Brain (tissue), 1 donor: Measurements from ENCODE around the gene KIF21B.

DNA sequence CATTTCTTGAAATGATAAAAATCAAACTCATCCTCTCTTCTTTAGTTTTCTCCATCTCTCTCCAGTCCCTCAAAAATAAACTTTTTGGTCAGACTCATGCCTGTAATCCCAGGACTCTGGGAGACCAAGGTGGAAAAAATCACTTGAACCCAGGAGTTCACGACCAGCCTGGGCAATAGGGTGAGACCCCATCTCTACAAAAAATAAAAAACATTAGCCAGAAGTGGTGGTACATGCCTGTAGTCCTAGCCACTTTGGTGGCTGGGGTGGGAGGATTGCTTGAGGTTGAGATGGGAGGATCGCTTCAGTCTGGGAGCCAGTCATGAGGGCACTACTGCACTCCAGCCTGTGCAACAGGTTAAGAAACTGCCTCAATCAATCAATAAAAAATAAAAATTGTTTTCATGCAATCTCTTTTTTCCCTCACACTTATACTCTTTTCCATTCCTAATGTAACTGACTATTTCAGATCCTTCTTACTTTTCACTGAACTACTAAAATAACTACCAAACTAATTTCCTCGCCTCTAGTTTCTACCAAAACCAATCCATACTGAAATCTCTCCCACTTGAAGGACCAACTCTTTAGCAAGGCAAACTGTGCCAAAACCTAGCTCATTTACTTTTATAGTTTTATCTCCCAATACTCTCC, 71.3 kb downstream of the DENND1B start:
- RRBS: no CpG with 5 or more reads among the region's 3 CpGs

DNA sequence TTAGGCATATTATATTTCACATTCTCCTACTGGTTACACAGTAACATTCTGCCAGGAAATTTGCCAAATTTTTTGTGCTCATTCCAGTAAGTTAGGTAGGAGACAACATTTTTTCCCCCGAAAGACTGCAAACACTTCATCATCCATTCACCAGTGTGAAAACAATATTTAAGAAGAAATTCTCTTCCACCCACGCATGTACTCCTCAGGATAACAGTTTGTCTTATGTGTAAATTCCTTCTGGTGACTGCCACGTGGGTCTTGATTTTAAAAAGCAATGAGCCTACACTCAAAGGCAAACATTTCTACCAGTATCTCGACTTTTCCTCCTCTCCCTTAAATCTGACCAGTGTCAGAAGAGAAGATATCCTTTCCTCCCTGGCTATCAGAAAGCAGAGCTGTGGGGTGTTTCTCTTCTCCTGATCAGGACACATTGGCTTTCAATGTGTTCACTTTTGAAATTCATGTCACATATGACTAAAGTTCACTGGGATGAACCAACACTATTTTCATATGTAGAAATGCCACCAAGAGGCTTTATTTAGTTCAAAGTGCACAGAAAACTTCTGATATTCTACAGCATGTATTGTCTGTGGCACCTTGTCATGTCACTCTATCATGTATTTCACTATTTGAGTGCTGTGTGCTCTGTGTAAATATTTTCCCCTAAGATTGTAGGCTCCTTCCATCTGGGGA, 38.5 kb downstream of the LHX9 start:
- RRBS: no CpG with 5 or more reads among the region's 4 CpGs

- RRBS: no CpG with 5 or more reads among the region's 12 CpGs
Observed at GRCh38 chr1:198157921-198158622, 1.3 kb downstream of the NEK7 start.

DNA sequence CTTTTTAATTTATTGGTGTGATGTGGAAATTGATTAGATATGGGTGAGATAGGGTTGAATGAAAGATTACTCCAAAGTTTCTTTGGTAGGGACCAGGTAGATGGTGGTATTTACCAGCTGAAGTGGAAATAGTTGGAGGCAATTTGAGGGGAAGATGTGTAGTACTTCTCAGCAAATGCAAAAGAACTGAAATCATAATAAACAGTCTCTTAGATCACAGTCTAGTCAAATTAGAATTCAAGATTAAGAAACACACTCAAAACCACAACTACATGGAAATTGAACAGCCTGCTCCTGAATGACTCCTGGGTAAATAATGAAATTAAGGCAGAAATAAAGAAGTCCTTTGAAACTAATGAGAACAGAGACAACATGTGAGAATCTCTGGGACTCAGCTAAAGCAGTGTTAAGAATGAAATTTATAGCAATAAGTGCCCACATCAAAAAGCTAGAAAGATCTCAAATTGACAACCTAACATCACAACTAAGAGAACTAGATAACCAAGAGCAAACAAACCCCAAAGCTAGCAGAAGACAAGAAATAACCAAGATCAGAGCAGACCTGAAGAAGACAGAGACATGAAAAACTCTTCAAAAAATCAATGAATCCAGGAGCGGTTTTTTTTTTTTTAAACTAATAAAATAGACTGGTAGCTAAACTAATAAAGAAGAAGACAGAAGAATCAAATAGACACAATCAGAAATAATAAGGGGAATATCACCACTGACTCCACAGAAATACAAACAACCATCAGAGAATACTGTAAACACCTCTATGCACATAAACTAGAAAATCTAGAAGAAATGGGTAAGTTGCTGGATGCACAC, 35.8 kb downstream of the NEK7 start:
- RRBS: no CpG with 5 or more reads among the region's 1 CpG

DNA sequence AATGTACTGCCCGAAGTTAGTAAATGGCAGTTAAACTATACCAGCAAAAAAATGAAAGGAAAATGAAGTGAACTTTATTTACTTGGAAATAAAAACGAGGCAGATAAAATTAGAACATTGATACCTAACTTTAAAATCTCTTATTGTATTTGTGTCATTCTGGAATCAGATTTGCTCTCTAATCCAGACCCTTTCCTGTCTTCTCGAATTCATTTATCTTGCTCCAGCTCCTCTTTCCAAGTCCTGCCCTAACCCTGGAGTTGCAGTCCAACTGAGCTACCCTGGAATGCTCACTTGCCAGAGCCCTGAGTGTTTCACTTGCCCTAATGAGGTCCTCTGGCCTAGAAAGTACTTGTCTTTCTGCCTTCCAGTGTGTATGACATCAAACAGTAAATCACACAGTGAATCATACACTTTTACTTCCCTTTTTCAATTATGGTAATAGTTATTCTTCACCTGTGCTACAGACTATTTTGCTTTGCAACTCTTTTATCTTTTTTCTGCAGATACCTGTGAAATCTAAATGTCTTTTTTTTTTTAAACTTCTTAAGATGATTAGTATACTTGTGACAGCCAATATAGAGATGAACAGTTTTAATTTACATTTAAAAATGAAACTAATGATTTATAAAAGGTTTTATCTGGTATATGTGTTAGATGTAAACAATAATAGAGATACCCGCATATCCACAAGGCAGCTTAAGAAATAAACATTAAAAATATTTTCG, 96.9 kb downstream of the NEK7 start:
- RRBS: no CpG with 5 or more reads among the region's 5 CpGs

DNA sequence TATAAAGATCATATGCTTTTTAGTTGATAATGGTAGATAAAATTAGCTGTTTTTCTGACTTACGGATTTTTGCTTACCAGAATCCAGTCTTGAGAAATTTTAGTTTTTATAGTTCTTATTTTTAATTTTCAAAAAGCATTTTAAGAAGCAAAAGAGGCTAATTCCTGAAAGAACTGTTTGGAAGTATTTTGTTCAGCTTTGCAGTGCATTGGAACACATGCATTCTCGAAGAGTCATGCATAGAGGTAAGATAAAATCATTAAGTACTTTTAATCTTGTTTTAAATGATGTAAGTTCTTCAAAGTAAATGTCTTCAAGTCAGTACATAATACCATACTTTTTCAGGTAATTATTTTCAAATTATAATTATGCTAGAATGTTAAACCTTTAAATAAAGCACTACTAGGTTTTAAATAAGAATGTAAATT, 121.0 kb downstream of the NEK7 start:
- RRBS: no CpG with 5 or more reads among the region's 2 CpGs

GRCh38 chr1:198648219-198648482, 9.3 kb downstream of the PTPRC start:
- RRBS: no CpG with 5 or more reads among the region's 2 CpGs

GRCh38 chr1:198656241-198656914, 17.5 kb downstream of the PTPRC start:
- RRBS: no CpG with 5 or more reads among the region's 4 CpGs

- RRBS: no CpG with 5 or more reads among the region's 3 CpGs
Observed at GRCh38 chr1:198658431-198658848, 19.6 kb downstream of the PTPRC start.

- RRBS: no CpG with 5 or more reads among the region's 3 CpGs
Observed at GRCh38 chr1:198729621-198730001, 90.8 kb downstream of the PTPRC start.

DNA sequence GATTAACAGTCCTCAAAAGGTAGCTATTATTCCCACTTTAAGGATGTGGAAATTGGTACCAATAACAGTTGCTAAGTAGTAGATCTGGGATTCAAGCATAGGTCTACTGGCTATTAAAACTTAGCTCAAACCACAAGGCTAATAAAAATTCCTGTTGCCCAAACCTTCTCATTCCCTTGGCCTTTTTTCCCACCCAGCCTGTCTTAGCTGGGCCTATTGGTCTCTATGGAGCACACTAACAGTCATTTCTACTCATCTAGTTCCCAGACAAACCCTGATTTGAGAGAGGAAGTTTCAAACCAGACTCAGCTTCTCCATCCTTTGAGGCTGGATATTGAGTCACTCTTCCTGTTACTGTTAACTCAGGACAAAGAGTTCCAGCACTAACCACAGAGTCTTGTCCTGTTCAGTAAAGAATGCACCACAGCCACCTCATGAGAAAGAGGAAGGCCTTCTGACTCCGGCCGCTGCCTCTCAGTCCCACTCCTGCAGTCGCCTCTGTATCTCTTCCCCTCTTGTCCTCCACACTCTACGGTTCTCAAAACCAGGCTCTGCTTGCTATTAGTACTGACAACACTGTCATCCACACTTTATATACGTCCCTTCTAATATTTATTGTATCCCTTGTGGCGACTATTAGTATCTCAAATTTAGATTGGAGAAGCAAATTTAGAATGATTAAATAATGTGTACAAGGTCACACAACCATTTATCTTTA, 137.8 kb downstream of the PTPRC start:
- RRBS: no CpG with 5 or more reads among the region's 6 CpGs

DNA sequence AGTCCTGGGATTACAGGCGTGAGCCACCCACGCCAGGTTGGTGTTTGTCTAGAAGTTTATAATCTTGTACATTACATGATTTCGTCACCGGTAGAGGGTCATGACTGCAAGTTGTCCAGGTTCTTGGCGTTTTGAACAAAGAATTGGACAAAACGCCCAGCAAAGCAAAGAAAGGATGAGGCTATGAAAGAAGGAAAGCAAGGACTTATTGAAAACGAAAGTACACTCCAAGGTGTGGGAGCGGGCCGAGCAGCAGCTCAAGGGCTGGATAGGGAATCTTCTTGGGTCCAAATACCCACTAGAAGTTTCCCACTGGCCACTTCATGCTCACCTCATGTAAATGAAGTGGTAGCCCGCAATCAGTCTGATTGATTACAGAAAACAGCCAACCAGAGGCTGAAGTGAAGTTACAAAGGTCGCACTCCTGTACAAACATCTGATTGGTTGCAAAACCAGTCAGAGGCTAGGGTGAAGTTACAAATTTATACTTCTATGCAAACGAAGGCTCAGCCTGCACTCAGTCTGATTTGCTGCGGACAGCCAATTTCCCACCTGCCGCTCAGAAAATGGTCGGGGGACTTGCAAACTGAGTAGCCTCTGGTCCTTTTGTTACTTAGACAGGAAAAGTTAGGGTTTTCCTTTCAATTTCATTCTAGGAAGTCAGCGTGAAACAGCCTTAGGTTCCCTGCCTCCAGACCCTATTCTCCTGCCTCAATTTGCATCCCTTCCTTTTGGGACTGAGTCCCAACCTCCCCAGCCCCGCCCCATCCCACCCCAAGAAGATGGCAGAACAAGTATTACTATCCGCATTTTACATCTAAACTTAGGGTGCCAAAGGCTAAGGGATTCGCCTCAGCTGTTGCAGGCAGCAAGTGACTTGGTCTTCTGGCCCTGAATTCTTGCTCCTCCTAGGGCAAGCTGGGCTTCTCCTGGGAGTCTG, 161.7 kb upstream of the NR5A2 start:
- RRBS: no CpG with 5 or more reads among the region's 19 CpGs

DNA sequence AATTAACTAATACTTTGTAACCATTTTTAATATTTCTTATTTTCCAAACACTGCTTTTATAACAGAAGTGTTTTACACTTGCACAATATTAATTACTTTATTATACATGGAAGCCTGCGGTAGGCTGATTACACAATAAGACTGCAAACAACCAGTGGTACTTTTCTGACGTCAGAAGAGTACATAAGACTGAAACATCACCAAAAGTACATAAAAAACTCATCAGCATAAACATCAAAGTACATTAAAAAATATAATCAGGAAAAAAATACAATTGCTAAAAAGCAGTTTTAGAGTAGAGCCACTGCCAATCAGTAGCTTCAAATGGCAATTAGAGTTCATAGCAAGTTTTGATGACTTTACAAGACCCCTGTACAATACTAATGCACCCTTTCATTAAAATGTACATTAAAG, 4.5 kb downstream of the ZNF281 start:
- RRBS: no CpG with 5 or more reads among the region's 2 CpGs

GRCh38 chr1:200410482-200410927, 669 bp upstream of the ZNF281 start:
- RRBS: no CpG with 5 or more reads among the region's 8 CpGs

DNA sequence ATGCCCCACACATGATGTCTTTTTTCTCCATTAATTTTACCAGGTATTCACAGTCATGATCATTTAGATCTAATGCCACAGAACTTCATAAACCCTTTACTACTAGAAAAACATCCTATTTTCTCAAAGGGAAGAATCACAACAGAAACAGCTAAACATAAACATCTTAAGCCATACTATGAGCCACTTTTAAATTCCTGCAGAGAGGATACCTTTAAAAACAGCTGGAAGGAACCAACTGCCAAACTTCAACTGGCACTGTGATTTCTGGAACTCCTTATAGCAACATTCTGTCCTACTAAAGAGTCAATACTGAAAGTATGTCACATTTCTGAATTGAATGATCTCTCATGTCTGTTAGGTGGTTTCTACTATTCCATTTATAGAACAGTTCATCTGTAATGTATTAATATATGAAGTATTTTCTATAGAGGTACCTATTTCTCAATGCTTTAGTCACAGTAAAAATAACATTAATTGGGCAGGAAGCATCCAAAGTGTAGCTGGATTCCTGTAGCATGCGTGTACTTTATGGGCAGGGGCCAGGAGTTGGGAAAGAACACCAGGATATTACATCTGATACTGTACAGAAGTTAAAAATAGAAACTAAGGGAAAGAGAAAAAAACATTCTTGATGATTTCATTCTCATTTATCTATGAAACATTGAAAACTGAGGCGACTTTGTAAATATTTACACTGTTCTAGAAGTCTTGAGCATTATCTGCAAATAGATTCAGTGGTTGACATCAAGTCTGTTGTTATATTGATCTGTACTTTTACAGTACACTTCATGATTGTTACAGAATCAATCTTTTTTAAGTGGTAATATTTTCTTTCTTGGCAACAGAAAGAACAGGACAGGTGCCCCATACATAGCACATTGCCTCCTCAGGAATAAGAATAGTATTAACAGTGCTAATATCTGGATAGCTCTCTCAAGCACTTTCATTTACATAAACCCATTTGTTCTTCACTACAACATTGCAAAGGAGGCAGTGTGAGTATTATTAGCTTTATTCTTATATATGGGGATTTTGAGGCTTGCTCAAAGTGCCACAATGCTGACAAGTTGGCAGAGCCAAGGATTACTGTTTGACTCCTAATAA, 6.1 kb upstream of the ZNF281 start:
- RRBS: no CpG with 5 or more reads among the region's 2 CpGs

DNA sequence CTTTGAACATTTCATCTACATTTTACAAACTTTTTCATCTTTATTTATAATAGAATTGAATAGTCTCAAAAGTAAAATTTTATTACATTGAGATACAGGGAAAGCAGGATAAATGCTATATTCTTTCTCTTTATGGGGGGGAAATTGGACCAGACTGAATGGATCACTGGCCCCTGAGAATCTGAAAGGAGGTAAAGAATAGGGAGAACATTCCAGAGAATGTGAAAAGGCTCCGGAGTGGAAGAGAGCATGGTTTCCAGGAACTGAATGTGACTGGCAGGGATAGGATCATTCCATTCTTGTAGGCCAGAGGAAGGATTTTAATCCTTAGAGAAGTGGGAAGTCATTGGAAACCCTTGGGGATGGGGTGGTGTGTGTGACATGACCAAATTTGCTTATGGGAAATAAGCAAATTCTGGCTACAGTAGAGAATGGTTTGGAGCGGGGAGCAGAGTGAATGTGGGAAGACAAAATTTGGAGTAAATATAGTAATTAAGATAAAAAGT, 11.0 kb downstream of the CAMSAP2 start:
- RRBS: no CpG with 5 or more reads among the region's 2 CpGs

DNA sequence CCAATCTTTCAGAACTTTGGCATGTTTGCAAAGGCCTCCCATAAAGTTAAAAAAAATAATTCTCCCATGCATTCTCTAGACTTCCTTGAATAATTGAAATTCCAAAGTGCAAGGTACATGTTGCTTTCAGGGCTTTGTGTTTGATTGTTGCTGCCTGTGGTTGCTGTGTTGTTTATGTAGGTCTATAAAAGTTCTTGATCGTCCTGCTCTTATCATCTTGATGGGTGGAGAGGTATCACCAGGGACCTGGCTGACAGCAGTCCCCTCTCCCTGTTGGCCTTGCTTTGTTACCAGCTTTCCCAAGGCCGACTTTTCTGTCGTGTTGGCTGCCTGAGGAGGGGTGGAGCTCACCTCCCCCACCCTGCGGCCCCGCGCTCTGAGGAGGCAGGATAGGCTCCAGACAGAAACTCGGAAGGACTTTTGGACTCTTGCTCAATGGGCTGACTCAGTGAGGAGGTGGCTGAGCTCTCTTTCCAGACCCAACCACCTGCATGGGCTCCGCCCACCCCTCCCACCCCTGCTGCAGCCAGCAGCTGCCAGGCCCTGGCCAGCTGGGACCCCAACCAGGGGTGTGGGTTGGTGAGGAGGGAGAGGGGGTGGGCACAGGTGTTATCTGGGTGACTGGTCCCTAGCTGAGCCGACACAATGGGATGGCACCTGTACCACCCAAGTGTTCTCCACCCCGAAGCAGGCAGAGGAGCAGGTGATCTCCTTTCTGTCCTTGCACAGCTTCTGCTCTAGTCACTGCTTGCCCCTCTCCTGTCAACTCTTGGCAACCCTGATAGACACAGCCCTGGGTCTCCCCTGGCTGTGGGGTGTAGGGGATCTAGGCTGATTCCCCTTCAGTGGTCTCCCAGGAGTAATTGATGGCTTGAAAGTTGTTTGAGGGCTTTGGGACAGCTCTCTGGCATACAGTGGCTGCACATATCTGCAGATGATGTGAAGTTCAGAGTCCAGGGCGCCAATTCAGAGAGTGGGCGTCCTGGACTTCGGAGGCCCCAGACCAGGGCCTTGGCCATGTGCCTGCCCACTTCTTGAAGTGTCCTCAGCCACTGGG, 2.1 kb downstream of the INAVA start:
- RRBS: no CpG with 5 or more reads among the region's 13 CpGs

GRCh38 chr1:201002064-201002584, 21.4 kb downstream of the KIF21B start:
- RRBS: no CpG with 5 or more reads among the region's 15 CpGs

DNA sequence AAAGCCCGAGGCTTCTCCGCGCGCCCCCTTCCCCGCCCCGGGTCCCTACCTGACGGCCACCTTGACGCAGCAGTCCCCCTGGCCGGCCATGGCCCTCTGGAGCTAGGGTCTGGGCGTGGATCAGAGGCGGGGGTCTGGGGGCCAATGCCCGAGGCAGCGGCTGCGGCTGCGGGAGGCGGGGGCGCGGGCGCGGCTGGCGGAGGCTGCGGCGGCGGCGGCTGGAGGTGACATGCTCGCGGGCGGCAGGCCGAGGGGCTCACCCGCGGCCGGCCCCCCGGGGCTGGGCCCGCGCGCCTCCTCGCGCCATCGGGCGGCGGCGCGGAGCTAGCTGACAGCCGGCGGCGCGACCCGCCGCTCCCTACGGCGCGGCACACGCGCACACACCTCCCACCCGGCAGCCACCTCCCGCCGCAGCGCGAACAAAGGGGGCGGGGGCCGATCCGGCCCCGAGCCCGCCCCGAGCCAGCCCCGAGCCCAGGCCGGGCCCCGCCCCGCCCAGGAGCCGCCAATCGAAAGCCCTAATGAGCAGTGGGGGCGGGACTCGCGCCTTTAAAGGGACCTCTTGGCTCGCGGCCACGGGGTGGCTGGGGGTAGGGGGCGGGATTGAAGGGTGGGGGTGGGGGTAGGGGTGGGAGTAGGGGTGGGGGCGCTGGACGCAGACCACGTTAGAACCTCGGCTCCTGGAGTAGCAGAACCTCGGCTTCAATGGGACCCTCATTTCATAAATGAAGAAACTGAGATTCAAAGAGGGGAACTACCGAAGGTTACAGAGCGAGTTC, at the start of gene KIF21B:
TSS of gene KIF21B (minus strand) at position 421 of the 779 bp plus-strand sequence.
- RRBS: 2% methylated on average over 44 of the region's 85 CpGs

DNA sequence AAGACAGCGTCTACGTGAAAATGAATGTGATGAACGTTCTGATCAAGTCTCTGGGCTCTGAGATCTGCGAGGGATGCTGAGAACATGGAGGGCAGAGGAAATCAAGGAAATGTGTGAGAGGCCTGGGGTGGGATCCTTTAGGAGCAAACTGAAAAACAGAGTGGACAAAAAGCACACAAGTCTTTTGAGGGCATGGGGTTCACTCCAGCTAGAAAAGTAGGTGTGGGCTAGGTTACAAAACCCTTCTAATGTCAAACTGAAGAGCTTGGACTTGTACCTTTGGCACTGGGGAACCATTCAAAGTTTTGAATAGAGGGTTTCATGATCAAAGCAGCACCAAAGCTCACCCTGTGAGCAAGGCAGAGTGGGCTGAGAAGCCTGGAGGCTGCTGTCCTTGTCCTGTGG, 42.7 kb downstream of the PKP1 start:
- RRBS: no CpG with 5 or more reads among the region's 4 CpGs